BJ (cell line): Measurements from ENCODE around the genes RAB6A and PPME1.

GRCh38 chr11:72771342-72771901 lies 19.2 kb upstream of the ARAP1 start:
- CAGE, long polyA plus RNA = no peak
- RRBS = no CpG with 5 or more reads among the region's 4 CpGs

DNA sequence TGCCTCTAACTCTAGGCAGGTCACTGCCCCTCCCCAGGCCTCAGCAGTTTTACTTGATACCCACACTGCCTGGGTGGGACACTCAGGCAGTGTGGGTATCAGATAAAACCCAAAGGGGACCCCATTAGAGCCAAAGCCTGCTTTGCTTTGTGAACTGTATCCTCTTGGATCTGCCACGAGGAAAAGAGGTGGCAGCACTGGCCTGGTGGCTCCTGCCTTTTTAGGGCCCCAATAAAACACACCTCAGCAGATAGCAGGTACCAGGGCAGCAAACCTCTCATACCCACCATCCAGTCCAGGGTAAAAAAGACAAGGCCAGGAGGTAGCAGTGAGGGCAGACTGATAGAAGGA lies 10.4 kb downstream of the STARD10 start:
- CAGE, long polyA plus RNA = no peak
- RRBS = no CpG with 5 or more reads among the region's 1 CpG

DNA sequence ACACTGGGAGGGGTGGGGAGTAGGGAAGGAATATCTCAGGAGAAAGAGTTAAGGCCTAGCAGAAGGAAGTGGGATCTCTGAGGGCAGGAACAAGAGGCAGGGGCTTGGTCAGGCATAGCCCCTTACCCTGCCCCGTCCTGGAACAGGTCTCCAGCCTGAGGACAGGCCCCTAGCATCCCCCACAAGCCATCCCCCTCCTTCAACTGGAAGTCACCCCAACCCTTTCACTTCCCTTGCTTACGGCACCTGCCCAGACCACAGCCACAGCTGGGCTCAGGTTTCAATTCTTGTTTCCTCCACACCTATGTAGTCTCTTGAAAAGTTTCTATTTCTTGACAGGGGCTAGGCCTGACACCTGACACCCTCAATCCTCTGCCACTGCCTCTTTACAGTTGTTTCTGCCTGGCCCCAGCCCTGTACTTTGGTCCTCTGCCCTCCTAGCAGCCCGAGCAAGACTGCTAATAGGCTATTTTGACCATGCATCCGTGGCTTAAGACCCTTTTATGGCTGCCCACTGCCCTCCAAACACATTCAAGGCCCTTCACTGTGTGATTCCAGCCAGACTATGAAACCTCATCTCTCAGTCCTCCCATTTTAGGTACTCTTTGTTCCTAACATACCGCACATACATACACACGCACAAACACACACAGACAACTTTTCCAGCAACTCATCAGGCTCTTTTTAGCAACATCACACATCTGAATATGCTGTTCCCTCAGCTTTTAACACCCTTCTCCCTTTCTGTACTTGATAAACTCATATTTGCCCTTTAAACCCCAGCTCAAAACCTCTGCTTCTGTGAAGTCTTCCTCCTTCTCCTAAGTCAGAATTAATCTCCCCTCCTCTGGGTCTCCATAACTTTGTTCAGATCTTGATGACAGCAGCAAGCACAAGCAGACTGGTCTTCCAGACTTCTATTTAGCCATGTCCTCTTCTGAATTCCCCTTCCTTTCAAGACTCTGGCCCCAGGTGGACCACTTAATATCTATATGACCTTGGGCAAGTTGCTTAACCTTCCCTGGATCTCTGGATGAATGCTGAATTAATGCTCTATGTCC lies 11.0 kb upstream of the FCHSD2 start:
- CAGE, long polyA plus RNA = no peak
- RRBS = no CpG with 5 or more reads among the region's 6 CpGs

DNA sequence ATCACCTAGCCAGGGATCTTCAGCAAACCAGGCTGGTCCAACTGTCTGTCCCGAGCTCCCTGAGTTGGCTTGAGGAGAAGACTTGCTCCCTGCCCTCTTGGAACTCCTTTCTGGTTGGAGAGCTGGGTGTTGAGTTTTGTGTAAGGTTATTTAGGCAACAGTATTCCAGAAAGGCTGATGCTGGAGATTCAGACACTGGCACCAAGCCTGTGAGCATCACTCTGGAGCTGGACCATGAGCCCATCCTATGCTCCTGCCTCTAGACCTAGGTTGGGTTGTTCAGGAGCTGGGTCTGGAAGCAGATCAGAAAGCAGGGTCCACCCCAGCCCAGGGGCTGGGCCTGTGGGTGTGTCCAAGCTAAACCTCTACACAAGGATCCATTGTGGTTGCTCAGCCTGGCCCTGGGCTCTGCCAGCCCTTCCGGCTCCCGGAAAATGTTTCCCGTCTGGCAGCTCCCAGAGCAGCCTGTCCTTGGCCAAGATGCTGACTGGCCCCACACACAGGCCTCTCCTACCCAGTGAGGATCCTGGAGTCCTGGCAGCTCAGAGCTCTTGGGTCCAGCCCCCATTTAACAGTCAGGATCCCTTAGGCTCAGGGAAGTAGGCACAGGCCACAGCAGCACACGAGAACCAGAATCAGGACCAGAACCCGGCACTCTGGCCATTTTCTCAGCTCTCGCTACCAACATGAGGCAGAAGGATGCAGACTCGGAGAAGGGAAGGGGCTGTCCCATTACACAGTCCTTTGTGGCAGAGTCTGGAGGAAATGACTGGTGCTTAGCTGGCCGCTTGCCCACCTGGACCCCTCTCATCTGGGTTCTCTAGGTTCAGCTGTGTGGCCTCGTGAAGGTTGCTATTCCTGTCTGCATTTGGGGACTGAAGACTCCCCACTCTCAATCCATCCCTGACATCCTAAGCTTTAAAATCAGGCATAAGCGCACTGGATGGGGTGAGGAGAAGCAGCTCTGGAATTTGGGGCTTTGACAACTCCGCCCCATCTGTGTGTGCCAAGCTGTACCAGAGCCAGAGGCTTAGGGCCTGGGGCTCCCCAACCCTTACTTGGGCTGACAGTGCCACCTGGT lies 35.4 kb upstream of the FCHSD2 start:
- CAGE, long polyA plus RNA = no peak
- RRBS = no CpG with 5 or more reads among the region's 12 CpGs

DNA sequence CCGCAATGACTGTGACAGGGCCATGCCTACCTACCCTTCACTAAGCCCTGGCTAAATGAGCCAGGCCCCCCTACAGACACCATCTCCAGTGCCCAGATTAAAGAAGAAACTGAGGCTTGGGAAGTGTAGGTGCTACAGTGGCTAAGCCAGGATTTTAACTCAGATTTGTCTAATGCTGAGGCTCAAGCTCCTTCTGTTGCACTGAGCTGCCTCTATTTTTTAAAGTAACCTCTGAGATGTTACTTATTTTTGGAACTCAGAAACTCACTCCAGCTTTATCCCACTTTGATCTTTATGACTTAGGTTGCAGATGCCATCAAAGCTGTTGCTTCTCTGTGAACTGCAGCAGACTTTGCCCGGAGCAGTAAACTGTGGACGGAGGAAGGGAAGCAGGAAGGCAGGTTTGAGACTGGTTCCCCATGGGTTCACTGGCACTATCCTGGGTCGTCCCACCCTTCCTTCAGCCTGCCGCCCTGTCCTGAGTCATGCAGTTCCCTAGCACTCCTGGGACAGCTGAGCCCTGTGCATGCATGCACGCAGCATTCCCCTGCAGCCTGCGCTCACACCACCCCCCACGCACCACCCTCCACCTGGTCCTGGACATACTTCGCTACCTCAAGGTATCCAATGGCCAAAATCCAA lies 23.6 kb upstream of the P2RY2 start:
- CAGE, long polyA plus RNA = no peak
- RRBS = no CpG with 5 or more reads among the region's 9 CpGs

DNA sequence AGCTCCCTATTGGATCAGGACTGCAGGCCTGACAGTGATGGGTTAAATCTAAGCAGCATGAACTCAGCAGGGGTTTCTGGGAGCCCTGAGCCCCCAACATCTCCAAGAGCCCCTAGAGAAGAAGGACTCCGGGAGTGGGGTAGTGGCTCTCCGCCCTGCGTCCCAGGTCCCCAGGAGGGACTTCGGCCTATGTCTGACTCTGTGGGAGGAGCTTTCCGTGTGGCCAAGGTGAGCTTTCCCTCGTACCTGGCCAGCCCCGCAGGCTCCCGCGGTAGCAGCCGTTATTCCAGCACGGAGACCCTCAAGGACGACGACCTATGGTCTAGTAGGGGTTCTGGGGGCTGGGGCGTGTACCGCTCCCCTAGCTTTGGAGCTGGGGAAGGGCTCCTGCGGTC lies 1.5 kb downstream of the ARHGEF17 start:
- CAGE, long polyA plus RNA = no peak
- RRBS = no CpG with 5 or more reads among the region's 16 CpGs

- CAGE, long polyA plus RNA = no peak
- RRBS = no CpG with 5 or more reads among the region's 5 CpGs
Observed at GRCh38 chr11:73317242-73317579, 9.1 kb downstream of the ARHGEF17 start.

- CAGE, long polyA plus RNA = no peak
- RRBS = no CpG with 5 or more reads among the region's 10 CpGs
Observed at GRCh38 chr11:73405872-73406976, 30.0 kb downstream of the RELT start.

DNA sequence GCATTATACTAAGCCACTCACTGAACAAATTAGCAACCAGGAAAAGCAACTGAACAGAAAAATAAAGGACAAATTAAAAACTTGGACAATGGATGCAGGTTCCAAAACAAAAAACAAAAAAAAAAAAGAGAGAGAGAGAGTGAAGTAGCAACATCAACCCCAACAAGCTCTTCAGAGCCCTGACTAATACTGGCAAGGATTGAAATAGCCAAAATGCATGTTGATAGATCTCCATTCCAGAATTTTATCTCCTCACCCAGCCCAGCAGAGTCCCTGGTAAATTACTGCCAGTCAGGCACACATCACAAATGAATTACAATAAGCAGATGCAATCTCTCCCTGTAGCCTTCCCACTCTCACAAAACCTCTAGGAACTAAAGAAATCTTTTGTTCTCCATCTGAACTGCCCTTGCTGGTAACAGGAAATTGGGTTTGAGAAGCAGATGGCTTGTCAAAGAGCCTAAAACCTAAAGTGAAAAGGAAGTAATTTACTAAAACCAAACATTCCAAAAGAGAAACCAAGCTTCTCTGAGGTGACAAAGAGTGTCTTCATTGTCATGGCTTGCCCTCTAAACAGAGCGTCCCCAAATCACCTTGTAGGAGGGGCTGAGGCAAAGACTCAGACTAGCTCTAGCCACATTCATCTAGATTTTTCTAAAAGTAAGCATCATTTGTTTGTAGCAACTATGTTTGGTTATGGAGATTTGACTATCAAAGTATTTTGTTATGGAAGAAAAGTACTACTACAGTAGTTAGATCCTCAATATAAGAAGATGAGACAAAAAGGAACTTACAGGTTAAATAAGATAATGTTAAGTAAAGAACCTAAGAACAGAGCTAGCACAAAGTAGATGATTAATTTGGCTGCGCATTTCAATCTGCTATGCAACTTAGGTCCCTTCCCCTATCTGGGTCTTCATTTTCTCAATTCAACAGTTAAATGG lies 59.4 kb downstream of the FAM168A start:
- CAGE, long polyA plus RNA = no peak
- RRBS = no CpG with 5 or more reads among the region's 2 CpGs

- CAGE, long polyA plus RNA = start-site peak on the minus strand at chr11:73760659-73760720, 112 and 57 reads in 2 replicates; start-site peak on the minus strand at chr11:73761012-73761138, 67 and 60 reads in 2 replicates
- RRBS = 2% methylated on average over 23 of the region's 88 CpGs
Observed at GRCh38 chr11:73760610-73761662, at the start of gene RAB6A. RAB6A (minus strand) TSS chr11:73761074.

GRCh38 chr11:73786921-73787635 lies 596 bp upstream of the MRPL48 start:
- CAGE, long polyA plus RNA = no peak
- RRBS = no CpG with 5 or more reads among the region's 17 CpGs

DNA sequence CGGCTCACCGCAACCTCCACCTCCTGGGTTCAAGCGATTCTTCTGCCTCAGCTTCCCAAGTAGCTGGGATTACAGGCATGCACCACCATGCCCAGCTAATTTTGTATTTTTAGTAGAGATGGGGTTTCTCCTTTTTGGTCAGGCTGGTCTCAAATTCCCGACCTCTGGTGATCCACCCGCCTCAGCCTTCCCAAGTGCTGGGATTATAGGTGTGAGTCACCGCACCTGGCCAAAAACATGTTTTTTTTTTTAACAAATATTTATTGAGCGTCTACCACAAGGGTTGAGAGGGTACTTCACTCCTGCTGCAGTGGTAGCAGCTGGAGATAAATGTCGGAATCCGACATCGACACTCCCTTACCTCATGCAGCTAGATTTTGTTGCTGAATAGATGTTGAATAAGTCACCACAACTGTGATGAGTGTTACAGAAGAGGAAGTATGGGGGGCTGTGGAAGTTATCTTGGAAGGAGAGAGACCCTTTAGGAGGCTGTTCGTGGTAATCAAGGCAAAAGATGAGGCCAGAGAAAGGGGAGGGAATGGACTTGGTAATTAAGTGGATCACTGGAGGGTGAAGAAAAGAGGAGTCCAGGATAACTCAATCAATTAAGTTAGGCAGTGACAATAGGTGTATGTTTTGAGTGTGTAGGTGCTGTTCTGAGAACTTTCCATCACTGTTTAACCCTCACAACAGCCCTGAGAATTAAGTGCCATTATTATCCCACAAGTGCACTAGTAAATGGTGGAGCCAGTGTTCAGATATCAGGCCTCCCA lies 1.1 kb downstream of the DNAJB13 start:
- CAGE, long polyA plus RNA = no peak
- RRBS = no CpG with 5 or more reads among the region's 11 CpGs

DNA sequence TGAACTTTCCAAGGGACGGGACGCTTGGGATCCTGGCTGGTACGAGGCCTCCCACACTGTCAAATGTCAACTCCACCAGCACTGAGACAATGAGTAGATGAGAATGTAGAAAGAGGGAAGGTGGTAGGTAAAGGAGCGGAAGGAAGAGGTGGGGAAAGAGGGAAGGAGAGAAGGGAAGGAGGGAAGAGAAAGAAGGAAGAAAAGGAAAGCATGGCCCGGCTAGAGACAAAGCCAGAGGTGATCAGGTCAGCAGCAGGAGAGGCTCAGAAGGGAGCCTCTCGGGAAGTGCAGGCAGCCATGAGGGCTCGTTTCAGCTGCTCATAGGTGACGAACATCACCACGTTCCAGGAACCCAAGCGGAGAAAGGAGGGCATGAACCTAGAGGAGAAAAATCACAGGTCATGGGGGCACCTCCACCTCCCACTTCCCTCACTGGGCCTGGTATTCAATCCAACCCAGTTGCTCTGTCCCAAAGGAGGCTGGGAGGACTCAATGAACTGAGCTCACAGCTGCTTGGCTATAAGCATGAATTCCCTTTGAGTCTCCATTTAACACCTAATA lies 7.8 kb downstream of the UCP2 start:
- CAGE, long polyA plus RNA = no peak
- RRBS = no CpG with 5 or more reads among the region's 10 CpGs

DNA sequence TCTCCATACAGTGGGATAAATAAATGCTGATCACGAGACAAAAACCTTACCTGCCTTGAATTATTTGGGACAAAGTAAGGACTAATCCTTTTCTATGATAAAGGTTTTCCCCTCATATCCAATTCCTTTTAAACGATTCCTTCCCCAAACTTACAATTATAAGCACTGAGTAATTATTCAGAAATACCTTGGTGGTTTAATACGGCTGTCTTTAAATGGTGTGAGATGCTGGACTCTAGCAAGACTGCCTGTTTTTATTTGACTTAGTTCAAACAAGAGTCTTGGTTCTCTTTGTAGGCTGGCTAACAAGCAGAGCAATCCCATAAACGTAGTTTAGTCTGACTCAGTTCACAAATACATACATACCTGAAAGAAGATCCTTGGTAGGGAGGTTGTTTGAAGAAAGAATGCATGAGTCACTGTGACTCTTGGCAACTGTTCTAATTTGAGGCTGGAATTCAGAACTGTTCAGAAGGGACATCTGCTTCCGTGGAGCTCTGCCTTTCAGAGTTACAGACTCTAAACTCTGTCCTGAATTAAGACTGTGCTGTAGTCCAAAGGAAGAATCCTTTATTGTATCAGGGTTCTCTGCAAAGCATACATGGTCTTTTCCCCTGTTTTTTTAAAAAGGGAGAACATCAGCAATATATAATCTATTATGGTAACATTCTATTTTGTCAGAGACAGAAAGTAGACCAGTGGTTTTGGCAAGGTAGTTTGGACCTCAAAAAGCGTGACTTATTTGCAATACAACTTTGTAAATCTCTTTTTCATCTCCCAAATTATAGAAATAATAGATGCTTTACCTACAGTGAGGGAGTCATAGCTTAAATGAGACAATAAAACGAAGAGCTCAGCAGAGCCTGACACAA lies 32.2 kb downstream of the C2CD3 start:
- CAGE, long polyA plus RNA = no peak
- RRBS = no CpG with 5 or more reads among the region's 7 CpGs

DNA sequence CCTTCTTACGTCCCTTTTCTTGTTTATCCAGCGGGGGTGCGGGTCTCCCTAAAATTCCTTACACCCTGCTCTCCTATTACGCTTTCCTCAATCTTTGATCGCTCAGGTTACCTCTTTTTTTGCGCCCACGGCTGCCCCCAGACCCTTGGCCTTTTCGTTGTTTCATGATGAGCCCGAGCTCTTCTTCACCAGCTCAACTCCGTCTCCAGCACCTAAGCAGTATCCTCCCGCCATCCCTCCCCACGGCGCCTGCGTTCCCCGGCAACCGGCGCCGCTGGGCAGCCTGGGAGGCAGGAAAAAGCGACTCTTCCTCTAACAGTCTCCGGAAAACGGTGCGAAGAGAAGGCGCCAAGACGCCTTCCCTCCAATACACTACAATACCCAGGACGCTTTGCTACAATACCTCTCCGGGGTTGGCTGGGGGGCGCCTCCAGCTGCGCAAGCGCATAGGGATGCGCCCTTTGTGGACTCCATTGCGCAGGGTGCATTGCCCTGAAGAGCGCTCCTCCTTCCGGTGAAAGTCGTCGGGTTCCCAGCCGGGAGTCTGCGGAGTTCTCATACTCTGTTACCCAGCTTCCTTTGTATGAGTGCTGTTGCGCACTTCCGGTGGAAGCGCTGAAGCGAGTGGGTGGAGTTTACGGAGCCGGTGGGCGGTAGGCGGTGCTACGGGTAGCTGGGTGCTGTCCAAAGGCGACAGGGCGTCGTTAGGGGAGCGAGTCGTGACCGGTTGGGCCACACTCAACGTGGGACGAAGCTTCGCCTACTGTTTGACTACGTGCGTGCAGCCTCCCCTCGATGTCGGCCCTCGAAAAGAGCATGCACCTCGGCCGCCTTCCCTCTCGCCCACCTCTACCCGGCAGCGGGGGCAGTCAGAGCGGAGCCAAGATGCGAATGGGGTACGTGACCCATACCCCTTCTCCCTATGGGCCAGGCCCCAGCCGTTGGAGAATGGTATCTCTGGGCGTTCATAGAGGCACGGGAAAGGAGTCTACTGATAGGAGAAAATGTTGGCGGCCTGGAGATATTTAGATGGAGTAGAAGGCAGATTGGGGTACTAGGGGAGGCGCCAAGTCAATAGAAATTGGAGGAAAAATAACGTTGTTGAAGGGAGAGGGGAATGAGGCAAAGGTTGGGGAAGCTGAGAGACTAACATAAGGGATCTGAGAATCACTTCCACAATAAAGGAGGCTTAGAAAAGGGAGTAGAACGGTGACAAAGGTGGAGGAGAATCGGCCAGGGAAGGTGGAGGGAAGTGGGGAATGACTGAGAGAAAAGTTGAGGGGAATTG lies at the start of gene PPME1:
Gene PPME1, plus strand, starts transcription at position 663 of the 1,288 bp plus-strand sequence.
- CAGE, long polyA plus RNA = start-site peak on the plus strand centred at position 714 of the sequence, 130 bp wide, 842 and 375 reads in 2 replicates
- RRBS = 1% methylated on average over 29 of the region's 76 CpGs

DNA sequence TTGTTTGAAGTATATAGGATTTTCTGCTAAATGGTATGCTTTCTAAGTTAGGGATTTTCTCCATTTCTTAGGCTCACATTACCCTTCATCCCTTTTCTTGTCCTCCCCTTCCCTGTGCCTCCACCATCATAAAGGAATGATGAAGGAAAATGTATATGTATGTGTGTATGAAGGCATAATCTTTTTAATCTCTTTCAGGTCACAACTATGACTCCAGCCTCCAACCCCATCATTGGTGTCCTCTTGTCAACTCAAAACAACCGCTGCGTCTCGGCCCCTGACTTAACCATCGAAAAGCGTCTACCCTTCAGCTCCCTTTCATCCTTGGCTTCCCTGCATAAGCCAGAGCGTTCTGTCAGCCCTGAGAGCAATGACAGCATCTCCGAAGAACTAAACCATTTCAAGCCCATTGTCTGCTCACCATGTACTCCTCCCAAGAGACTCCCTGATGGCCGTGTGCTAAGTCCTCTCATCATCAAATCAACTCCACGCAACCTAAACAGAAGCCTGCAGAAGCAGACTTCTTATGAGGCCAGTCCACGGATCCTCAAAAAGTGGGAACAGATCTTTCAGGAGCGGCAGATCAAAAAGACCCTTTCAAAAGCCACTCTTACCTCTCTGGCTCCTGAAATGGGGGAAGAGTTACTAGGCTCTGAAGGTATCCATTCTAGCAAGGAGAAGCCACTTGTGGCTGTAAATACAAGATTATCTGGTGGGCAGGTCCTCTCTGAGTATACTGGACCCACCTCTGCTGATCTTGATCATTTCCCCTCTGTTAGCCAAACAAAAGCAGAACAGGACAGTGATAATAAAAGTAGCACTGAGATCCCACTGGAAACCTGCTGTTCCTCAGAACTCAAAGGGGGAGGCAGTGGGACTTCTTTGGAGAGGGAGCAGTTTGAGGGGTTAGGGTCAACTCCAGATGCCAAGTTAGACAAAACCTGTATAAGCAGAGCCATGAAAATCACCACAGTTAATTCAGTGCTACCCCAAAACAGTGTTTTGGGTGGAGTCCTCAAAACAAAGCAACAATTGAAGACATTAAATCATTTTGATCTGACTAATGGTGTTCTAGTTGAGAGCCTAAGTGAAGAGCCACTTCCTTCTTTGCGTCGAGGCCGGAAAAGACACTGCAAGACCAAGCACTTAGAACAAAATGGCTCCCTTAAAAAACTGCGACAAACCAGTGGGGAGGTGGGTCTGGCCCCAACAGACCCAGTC lies 87.1 kb downstream of the RNF169 start:
- CAGE, long polyA plus RNA = no peak
- RRBS = no CpG with 5 or more reads among the region's 15 CpGs

DNA sequence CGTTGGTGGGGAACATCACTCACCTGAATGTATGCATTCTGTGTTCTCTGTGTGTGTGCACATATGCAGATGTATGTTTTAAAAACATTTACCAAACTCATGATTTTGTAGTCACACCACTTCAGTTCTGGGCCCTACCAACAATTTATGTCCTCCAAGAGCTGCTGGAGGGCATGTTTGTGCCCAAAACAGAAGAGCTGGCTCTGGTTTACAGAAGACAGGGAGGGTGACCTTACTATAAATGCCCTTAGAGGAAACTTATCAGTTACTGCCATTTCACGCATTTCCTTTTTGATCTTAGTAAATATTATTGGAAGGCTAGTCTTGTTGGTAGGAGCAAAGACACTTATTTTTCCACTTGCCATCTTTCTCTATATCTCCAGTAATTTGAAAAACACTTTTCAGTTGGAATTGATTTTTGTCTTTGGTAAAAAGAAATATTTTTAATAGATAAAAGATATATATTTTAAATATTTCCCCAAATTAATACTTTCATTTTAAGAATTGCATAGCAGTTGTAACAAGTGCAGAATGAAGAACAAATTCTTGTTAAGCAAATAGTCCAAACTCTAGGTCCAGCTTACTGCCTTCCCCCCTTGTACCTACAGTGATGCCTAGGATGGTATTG lies 90.0 kb downstream of the RNF169 start:
- CAGE, long polyA plus RNA = no peak
- RRBS = no CpG with 5 or more reads among the region's 2 CpGs

- CAGE, long polyA plus RNA = no peak
- RRBS = no CpG with 5 or more reads among the region's 7 CpGs
Observed at GRCh38 chr11:75151264-75151754, 402 bp downstream of the SLCO2B1 start.

- CAGE, long polyA plus RNA = no peak
- RRBS = no CpG with 5 or more reads among the region's 14 CpGs
Observed at GRCh38 chr11:75151755-75152730, 1.1 kb downstream of the SLCO2B1 start.

- CAGE, long polyA plus RNA = no peak
- RRBS = no CpG with 5 or more reads among the region's 5 CpGs
Observed at GRCh38 chr11:75155880-75156435, 5.1 kb downstream of the SLCO2B1 start.